Measurements from ENCODE around the genes KLHL33, RNASE1, TPPP2 and ZNF219.

DNA sequence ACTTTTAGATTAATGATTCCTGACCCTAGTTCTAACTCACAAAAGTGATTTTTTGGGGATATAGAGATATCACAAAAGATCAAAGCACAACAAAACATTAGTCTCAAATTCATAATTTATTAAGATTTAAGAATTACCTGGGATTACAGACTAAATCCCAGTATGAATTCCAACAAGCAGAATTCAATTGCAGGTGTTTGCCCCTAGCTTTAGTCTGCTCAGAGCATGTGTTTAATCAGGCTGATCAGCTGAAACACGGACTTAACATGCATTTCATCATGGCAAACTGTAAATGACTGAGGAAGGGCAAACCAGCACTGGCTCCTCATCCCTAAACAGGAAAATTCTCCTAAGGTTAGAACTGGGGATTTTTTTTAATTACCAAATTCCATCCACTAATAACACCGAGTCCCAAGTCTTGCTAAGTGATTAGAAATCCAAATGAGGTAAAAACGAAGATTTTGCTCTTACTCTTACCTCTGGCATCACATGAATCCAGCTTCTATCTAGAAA, 6.8 kb downstream of the CCNB1IP1 start:
- PRO-cap = no peak

DNA sequence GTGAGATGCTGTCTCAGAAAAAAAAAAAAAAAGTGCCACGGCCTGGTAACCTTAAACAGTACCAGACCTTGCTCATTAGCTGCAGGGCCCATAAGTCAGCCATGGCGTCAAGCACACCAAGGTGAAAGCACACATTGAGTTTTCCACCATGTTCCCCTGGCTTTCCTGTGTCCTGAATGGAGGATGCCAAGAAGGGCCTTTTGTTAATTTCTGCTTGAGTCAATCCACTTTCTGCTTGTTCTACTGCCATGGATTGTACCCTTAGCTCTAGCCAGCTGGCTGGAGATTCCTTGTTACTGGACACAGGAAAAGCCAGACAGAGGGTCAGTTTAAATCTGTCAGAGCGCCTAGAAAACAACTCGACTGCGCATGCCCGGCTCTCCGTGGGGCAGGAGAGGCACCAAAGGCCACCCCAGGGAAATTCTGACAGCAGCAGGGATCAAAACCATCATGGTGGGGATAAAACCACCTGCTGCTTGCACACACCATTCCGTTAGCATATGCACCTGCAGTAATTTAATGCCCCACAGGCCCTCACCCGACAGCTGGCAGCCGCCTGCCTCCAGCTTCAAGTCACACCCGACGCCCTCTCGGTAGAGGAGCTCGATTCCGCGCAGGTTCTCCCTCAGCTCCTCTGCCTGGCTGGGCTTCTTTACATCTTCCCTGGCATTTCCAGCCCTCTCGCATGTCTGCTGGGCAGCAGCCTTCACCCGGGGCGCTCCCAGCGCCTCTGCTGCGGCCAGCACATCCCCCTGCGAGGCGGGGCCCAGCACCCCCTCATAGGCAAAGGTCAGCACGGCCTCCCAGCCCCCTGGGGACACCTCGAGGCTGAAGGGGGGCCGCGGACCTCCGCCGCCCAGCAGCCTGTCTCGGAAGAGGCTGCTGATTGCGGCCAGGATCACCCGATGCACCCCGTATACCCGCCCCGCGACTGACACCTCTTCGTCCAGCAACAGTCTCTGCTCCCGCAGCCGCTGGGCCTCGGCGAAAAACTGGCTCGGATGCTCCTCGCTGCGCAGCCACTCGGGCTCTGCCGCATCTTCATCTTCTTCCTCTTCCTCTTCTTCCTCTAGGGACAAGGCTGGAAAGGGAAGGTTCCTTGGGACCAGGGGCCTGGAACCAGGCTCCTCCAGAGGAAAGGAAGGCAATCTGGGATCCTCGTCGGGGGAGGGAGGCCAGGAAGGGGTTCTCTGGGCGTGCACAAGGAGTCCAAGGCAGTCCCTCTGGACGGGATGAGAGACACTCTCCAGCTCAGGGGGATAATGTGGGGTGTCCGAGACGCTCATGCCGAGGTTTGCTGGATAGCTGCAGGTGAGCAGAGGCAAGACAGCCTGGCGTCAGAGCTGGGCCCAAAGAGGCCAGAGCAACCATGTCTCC, 952 bp downstream of the KLHL33 start:
- PRO-cap = no peak

DNA sequence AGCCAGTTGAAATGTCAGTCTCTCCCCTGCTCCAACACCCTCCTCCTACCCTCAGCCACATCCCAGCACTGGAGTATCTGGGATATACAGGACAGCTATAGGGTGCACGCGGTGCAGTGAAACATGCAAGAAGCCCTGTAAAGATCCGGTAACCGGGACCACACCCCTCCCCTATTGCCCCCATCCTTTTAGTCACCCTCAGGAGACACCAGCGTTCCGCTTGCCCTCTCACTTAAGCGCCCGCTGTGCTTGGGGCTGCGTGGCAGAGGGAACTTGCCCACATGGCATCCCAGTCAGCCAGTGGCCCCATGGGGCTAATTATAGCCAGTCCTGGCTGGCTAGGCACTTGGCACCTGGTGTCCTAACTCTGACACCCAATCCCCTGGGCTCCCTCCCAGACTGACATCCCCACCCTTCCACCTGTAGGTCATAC, at the start of gene KLHL33:
Gene KLHL33 (minus strand): TSS at position 264 of the 433 bp plus-strand sequence.
- PRO-cap = no peak

DNA sequence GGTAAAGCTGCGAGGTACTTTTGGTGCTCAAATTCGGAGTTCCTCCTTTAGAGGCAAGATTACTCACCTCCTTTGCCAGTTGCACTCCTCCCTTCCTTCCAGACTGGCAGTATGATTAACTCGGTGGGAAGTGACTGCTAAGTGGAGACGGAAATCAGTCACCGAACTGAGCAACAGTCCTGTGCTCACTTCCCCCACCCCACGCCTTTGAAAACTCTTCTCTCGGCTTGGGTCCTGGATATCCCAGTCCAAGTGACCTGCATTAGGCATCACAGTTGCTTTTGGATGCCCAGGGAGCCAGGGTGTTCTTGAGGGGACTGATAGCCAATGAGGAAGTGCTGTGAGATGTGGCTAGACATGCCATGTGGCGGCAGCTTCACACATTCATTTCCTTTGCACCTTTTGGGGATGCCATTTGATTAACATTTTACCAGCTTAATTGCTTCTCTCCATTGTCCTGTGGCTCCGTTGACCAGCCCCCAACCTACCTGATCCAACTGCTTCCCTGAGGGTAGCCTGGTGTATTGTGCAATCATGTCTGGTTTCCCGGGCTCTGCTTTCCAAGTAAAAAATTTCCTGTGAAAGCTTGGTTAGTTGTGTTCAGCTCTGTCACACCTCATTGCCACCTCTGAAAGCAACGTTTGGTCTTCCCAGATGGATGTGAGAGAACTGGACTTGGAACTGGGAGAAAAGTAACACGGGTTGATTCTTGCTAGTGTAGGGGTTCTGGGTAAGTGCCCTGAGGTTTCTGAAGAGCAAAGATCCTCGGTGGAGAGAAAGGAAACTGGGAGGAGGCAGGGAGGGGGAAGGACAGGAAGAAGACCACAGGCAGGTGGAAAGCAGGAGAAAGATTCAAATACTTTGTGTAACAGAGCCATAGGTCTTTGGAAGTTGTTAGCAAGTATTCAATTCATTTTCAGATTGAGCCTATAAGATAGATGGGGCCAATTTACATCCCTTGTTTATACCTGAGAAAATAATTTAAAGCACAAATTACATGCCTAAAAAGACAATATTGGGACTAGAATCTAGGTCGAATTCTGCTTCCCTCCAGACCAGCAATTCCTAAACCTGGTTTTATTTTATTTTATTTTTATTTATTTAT, 1.1 kb downstream of the PNP start:
- PRO-cap = bidirectional peak, plus-strand start at position 173 of the sequence, minus-strand start at position 105 of the sequence

DNA sequence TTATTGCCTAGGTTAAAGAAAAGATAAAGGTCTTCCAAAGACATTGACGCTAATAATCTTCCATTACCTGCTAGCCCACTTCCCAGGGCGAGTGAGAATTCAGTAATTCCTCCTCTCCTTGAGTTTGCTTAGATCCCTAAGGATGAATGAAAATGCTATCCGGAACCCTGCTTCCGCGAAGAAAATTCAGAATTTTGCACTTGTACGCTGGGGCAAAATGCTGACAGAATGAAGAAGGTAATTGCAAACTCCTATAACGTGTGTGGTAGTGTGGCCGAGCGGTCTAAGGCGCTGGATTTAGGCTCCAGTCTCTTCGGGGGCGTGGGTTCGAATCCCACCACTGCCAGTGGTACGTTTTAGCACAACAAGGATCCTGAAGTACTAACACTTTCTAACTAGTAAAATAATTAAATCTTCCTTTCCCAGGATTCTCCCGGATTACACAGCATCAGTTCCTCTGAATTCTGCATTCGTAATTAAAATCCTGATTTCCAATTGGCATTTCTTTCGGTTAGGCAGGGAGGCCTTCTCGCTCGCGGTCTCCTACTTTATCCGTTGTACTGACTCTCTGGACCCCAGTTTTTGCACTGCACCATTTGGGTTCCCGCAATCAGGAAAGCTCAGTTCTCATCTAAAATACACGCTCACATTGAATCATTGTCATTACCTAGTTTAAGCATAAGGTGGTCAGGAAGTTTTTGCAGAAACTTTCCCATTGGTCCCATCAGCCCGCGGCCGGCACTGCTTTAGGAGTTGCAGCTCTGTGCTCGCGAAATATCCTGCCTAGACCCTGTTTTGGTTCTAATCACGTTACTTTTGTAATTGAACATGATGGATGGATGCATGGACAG, 16.2 kb downstream of the OR6S1 start:
- PRO-cap = unidirectional peak, plus-strand start at position 261 of the sequence

- PRO-cap = no peak
These were observed 21.1 kb upstream of the RNASE4 start for GRCh38 chr14:20662928-20664086.

DNA sequence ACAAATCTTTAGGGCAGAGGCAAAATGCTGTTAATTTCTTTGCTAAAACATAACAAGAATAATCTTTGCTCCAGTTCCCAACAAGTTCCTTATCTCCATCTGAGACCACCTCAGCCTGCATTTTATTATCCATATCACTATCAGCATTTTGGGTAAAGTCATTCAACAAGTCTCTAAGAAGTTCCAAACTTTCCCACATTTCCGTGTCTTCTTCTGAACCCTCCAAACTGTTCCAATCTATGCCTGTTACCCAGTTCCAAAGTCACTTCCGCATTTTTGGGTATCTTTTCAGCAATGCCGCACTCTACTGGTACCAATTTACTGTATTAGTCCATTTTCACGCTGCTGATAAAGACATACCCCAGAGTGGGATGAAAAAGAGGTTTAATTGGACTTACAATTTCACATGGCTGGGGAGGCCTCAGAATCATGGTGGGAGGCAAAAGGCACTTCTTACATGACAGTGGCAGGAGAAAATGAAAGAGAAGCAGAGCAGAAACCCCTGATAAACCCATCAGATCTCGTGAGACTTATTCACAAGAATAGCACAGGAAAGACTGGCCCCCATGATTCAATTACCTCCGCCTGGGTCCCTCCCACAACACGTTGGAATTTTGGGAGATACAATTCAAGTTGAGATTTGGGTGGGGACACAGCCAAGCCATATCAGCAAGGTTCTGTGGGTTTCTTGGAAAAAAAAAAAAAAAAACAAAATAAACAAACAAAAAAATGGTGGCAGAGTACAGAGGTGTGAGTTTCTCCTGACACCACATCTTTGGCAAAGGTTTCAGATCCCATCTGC, 17.8 kb upstream of the RNASE4 start:
- PRO-cap = no peak

DNA sequence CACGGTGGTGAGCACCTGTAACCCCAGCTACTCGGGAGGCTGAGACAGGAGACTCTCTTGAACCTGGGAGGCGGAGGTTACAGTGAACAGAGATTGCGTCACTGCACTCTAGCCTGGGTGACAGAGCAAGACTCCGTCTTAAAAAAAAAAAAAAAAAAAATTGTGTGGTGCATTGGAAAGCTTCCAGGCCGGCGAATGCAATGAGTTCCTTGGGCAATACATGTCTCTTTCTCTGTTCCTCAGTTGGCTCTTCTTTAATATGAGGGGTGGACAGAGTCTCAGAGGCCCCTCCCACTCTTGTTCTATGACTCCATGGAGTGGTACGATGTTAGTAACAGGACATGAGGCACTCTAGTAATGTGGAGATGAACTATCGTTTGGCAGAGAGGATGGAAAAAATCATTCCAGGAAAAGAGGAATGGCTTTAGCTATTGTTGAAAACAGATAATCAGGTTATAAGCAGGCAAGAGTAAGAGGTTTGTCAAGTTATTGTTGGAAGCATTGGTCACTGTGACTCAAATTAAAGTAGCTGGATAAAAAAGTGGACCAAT, 1.6 kb downstream of the RNASE4 start:
- PRO-cap = bidirectional peak, plus-strand start at position 334 of the sequence, minus-strand start at position 230 of the sequence

- PRO-cap = no peak
These were observed 26.7 kb downstream of the ANG start for GRCh38 chr14:20715405-20715621.

- PRO-cap = no peak
These were observed 937 bp downstream of the RNASE6 start for GRCh38 chr14:20781602-20782808.

GRCh38 chr14:20800857-20801349, 1.7 kb downstream of the RNASE1 start:
- PRO-cap = no peak

- PRO-cap = bidirectional peak, plus-strand start at chr14:20802970, minus-strand start at chr14:20802848
These were observed at the start of gene RNASE1 for GRCh38 chr14:20802729-20803188. TSS of gene RNASE1 (minus strand) at chr14:20802844.

DNA sequence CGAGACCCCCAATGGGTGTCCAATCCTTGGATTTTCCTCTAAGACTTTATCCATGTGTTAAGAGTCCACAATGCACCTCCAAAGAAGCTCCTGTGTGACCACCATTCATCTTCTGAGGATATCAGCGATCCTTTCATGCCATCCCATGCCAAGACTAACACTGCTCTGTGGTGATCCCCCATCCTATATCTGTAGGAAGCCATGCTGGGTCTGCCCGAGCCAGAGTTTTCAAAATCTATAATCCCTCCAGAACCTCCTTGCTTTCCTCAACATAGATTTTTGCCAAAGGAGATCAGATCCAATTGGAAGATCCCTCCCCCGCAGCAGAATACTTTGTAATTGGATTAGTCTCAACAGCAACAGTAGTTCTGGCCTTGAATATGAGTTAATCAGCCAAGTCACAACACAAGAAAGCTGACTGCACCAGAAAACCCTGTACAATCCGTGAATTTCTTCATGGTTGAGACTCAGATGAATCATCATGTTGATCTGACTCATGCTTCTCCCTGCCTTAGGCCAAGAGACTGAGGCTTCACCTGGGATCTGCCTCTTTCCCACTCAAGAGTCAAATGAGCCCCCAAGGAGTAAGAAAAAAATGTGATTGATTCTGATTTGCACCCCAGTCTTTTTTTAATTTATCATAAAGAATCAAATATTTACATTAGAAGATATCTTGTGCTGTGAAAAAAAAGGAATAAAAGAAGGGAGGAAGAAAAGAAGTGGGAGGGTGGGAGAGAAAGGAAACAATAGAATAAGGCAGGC, 3.0 kb upstream of the METTL17 start:
- PRO-cap = no peak

DNA sequence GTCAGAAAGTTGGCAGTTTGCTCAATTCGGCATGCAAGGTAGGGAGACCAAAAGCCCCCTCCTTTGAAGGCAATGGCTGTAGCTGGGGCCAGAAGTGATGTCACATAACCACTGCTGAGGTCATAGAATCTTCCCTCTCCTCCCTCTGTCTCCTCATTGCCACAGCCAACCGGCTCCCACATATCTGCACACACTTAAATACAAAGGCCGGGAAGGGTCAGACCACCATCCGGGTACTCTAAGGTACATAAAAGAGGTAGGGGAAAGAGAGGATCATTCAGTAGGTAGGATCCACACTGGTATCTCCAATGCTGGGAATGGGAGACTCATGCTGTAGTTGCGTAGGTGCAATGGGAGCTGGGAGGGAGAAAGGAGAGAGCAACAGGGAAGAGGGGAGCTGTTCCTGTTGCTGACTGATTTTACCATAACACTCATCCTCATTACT, at the start of gene TPPP2:
Gene TPPP2 (plus strand): TSS at position 156 of the 445 bp plus-strand sequence.
- PRO-cap = no peak

GRCh38 chr14:21059857-21060310, 2.3 kb downstream of the RNASE8 start:
- PRO-cap = no peak

DNA sequence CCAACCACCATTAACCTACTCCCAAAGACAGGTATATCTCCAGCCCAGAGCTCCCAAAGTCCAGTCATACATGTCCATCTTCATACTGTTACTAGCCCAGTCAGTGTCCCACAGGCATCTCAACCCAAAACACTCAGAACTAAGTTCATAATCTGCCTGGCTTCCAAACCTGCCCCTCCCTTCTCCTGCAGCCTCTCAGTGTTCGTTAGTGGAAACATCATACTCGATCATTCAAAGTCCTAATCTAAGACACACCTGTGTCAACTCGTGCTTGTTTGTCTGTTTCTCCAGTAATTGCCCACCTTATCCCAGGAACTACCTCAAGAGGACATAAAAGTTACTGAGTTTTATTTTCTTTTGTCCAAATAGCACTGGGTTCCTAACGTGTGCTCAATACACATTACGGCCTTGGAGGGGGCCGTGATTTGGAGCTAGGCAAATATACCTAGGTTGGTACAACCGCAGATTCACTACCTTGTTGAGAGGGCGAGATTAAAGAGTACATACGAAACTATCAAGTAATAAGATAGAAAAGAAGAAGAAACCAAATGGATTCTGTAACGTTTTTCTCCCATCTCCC, 3.0 kb downstream of the RNASE8 start:
- PRO-cap = no peak

DNA sequence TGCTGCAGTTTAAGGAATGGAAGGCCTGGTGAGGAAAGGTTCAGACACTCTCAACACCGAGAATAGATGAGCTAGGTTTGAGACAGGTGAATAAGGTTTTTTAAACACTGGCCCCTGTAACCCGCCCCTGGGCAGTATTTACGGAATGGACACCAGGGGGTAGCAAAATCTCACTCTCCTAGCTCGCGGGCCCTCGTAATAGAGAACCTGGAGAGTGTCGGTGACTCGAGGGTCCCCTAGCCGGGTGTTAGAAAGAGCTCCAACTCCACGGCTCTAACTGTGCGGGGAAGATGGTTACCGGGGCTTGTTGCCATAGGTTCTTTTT, 1.7 kb upstream of the ARHGEF40 start:
- PRO-cap = no peak

- PRO-cap = no peak
These were observed 1.0 kb upstream of the ARHGEF40 start for GRCh38 chr14:21069201-21069353.

DNA sequence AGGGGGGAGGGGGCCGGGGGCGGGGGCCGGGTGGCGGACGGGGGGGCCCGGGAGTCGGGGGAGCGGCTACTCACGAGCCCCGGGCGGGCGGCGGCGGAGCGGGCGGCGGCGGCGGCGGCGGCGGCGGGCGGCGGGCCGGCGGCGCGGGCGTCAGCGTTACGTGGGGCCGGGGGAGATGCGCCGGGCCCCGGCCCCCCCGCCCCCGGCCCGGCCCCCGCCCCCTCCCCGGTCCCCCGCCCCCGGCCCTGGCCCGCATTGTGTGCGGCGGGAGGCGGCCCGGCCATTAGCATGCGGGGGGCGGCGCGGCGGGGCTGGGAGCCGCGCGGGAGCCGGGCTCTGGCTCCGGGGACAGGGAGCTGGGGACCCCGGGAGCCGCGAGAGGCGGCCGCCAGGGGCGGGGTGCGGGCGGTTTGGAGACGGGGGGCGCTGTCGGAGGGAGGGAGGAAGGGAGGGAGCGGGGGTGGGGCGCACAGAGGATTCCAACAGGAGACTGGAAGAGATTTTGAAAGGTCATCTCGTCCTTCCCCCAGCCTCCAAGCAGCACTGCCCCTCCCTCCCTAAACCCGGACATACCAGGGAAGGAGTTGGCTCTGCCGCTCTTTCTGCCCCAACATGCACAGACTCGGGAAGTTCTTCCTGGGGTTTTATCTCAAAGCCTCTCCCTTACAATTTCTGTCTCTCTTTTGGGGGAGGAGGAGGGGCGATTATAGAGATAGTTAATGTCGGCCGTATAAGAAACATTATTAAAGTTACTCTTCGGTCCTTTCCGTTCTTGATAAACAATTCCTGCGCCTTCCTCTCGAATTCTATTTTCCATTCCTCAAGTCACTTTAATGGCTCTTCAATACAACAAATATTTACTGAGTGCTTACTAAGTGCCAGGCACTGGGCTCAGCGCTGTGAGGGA, at the start of gene ZNF219:
Gene ZNF219 (minus strand): TSS at position 418 of the 907 bp plus-strand sequence.
- PRO-cap = unidirectional peak, plus-strand start at position 73 of the sequence; unidirectional peak, plus-strand start at position 283 of the sequence; bidirectional peak, plus-strand start at position 566 of the sequence, minus-strand start at position 545 of the sequence; unidirectional peak, minus-strand start at position 624 of the sequence

DNA sequence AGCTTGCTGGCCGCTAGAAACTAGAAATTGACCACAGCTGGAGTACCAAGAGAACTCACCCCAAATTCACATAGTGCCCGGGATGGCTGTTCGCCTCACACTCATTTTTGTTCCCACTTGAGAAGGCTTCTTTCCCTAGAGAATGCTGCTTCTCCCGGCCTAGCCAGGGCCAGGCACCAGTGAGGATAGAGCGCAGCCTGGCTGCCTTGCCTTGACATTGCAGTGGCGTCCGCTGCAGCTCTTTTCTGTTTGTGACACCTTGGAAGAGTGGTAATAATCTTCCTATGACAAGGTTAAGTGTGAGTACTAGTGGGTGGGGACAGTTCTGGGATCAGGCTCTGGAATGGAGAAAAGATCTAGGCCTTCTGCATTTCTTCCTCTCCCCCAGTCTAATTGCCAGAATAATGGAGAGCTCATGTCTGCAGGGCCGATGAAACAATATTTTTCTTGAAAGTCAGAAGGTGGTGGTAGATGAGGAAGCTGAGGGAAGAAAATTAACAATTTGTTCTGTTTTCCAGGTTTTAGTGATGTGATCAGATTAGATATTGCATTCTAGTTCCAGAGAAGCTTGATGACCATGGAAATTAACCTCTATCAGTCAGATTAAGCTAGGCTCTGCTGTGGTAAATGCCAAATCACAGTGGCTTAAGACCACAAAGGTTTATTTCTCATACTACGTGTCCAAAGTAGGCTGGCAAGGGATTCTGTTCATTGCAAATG, 3.7 kb downstream of the TMEM253 start:
- PRO-cap = unidirectional peak, minus-strand start at position 247 of the sequence